LNCaP clone FGC (cell line): ENCODE measurements around the gene MINK1.

GRCh38 chr17:4541257-4541962 is 13.8 kb downstream of the MYBBP1A start:
- RRBS, 2 experiments = 95 to 96% methylated on average over 5 of the region's 26 CpGs

- RRBS, 2 experiments = 43 to 51% methylated on average over 7 of the region's 21 CpGs
These were observed 8.7 kb upstream of the SMTNL2 start for GRCh38 chr17:4575481-4576098.

DNA sequence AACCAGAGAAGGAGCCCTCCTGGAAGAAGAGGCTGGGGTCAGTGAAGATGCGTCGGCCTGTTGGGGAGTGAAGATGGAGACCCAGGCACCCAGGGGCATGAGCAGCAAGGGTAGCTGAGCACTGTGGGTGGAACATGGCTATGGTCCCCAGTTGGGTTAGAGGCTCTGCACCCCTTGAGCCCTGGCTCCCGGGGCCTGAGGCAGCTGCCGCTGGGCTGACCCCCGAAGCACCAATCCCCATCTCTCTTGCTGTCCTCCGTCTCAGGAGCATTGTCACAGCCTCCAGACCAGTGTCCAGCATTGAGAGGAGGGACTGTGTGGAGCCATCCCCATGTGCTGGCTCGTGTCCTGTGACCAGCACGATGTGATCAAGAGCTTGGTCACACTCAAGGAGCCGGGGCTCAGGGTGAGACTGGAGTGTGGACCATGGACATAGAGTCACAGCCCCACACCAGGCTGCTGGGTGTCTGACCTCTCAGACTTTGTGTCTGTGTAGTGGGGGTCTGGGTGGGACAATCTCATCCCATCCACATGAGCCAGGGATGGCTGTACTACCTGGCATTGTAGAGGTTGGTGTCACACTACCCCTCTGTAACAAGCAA is 2.9 kb downstream of the SMTNL2 start:
- RRBS, 2 experiments = no CpG with 5 or more reads among the region's 9 CpGs

DNA sequence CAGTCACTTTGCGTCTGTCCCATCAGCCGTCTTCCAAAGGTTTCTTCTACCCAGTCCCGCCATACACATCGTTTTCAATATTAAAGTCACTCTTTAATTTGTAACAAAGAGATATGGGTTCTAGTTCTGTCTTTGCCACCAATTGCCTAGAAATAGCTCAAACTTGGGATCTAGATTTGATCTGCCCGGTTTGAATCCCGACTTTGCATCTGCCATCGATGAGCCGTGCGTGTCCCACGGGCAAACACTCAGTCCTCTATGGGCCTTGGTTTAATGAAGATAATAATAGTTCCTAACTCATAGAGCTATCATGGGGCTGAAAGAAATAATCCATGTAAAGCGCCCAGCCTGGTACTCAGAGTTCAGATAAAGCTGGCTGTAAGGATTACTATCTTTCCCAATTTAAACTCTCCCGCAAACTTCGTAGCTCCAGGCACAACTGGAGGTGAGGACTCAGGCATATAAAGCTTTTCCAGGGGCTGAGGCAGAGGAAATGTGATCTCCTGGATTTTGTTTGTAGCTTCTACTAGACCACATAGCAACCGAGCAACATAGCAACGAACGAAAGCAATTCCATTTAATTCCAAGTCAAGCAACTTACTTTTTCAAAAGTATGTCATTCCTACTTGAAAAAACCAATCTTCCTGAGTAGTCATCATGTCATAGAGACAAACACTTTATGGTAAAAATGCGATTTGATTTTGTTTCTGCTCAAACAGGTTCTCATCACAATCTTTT is 16.3 kb downstream of the ALOX15 start:
- RRBS, 2 experiments = no CpG with 5 or more reads among the region's 17 CpGs

- RRBS, 2 experiments = 0 to 1% methylated on average over 3 of the region's 20 CpGs
These were observed 2.6 kb downstream of the ALOX15 start for GRCh38 chr17:4638709-4639369.

DNA sequence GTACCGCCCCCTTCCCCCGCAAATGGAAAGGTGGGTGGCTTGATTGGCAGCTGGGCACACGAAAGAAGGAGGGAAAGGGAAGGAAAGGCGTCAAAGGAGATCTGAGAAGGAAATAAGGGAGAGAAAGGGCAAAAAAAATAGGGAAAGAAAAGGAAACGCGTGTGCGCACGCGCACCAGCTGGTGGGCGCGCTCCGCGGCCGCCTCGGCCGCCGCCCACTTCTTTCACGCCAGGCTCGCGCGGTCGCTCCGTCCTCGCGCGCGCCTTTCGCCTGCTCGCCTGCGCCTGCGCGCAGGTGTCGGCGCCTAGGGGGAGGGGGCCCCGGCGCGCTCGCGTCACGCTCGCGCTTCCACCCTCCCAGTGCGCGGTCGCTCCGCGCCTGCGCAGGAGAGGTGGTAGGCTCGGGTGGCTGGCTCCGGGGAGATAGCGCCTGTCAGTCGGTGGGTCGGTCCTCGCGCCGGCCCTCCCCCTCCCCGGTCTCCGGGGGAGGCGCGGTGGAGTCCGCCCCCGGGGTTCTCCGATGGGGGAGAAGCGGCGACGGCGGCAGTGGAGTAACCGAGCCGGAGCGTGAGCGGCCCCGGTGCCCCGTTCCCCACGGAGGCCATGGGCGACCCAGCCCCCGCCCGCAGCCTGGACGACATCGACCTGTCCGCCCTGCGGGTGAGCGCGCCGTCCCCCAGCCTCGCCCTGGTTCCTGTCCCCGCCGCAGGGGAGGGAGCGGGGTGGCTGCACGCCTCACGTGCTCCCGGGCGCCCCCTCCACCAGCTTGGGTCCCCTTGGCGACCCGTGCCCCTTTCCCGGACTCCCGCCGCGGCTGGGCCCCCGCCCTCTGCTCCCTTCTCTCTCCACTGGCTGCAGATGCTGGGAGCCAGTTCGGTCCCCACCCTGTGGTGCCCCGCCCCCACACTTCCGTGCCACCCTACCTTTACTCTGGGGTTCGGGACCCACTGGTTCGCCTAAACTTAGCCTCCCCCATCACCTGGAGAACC is at the start of gene MINK1:
MINK1 (plus strand) TSS at position 359 of the 988 bp plus-strand sequence.
- RRBS, 2 experiments = under 1 to 1% methylated on average over 30 of the region's 104 CpGs

- RRBS, 2 experiments = 100% methylated on average over 1 of the region's 31 CpGs; no CpG with 5 or more reads in 1 of the 2 experiments
These were observed 6.2 kb upstream of the C17orf107 start for GRCh38 chr17:4892801-4893816.

DNA sequence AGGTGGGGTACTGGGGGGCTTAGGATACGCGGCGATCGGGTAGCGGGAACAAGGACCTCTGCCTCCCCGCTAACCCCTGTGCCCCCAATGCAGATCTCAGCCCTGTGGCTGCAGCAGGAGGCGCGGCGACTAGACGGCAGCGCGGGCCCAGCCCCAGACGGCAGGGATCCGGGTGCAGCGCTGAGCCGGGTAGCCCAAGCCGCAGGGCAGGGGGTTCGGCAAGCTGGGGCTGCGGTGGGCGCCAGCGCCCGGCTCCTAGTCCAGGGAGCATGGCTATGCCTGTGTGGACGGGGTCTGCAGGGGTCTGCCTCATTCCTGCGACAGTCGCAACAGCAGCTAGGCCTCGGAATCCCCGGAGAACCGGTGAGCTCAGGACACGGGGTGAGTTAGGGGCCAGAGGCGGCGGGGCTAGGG is 815 bp downstream of the C17orf107 start:
- RRBS, 2 experiments = 95% methylated on average over 14 of the region's 31 CpGs

- RRBS, 2 experiments = no CpG with 5 or more reads among the region's 7 CpGs
These were observed 11.1 kb upstream of the CHRNE start for GRCh38 chr17:4913827-4914640.

DNA sequence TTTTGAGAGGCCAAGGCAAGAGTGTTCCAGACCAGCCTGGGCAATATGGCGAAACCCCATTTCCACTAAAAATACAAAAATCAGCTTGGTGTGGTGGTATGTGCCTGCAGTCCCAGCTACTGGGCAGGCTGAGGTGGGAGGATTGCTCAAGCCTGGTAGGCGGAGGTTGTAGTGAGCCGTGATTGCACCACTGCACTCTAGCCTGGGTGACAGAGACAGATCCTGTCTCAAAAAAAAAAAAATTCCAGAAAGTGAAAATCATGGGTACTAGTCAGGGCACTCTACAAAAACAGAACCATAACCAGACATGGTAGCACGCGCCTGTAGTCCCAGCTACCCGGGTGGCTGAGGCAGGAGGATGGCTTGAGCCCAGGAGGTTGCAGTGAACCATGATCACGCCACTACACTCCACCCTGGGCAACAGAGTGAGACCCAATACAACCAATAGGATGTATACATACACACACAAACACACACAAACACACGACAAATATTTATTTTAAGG is 11.7 kb upstream of the GP1BA start:
- RRBS, 2 experiments = no CpG with 5 or more reads among the region's 8 CpGs

DNA sequence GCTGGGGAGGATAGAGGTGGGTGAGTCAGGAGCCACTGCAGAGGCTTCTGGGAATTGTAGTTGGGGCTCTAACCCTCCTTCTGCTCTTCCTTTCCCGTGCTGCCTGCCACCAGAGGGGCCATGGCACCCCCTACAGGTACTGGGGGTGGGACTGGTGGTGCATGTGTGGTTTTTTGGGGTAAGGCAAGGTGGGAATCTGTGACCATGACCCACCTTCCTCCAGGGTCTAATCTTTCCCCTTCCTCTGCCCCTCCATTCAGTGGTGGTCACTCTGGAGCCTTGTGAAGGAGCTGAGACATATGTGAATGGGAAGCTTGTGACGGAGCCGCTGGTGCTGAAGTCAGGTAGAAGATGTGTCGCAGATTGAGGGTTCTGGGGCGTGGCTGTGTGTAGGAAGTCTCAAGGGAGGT is 15.5 kb downstream of the SLC52A1 start:
- RRBS, 2 experiments = no CpG with 5 or more reads among the region's 5 CpGs

GRCh38 chr17:5020244-5020948 is 14.8 kb downstream of the SLC52A1 start:
- RRBS, 2 experiments = 95 to 96% methylated on average over 3 of the region's 21 CpGs

DNA sequence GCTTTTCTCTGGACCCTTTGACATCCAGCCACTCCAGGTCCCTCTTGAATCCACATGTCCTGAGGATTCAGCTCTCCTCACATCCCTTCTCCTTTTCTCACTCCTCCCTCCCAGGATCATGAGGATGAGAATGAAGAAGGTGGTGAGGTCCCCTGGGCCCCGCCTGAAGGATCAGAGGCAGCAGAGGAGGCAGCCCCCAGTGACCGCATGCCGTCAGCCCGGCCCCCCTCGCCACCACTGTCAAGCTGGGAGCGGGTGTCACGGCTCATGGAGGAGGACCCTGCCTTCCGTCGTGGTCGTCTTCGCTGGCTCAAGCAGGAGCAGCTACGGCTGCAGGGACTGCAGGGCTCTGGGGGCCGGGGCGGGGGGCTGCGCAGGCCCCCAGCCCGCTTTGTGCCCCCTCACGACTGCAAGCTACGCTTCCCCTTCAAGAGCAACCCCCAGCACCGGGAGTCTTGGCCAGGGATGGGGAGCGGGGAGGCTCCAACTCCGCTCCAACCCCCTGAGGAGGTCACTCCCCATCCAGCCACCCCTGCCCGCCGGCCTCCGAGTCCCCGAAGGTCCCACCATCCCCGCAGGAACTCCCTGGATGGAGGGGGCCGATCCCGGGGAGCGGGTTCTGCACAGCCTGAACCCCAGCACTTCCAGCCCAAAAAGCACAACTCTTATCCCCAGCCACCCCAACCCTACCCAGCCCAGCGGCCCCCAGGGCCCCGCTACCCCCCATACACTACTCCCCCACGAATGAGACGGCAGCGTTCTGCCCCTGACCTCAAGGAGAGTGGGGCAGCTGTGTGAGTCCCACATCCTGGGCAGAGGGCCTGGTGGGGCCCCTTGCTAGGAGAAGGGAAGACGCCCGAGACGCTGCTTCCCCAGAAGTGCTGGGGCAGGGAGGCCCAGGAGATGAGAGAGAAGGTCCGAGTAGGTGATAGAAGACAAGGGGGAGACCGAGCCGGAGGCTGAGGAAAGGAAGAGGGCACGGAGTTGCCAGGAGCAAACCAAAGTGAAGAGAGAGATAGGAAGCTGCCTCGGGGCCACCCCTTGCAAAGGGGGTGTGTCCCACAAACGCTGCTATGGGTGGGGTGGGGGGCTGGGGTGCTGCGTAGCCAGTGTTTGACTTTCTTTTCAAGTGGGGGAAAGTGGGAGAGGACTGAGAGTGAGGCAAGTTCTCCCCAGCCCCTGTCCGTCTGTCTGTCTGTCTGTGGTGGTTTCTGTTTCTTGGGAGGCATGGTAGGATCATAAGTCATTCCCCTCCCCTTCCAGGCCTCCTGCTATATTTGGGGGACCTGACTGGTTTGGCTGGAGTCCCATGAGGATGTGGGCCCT is 11.4 kb downstream of the SLC52A1 start:
- RRBS, 2 experiments = 90 to 91% methylated on average over 10 to 12 of the region's 45 CpGs

DNA sequence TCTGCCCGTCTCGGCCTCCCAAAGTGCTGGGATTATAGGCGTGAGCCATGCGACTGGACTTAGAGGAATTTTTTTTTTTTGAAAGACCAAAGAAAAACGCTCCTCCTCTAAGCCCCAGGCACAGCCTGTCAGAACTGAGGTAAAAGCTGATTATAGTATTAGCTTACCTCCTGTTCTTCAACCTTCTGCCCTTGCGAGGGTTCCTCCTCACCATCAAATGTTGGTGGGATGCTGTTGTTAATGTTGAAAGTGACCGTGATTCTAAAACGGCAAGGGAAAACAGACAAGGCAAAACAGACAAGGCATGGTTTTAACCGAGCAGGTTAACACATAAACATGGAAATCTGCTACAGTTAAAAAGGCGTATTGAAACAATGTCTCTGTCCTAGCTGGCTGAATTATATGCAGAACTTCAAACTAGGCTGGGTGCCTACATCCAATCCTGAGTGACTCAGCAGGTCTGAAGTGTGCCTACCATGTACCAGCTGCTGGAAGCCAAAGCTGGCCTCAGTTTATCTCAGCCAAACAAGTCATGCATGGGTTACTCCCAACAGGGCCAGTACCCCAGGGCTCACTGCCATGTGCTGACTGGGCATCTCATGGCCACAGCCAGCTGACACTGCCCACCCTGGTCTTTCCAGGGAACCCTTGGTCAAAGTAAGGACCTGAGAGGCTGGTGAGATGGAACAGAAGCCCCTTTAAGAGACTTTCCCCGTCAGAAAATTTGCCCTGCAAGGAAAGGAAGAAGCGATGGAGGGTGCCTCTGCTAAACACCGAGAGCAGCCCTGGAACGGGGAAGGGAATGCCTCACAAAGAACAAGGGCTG is 4.0 kb downstream of the C1QBP start:
- RRBS, 2 experiments = no CpG with 5 or more reads among the region's 14 CpGs

GRCh38 chr17:6231684-6232521 is 161.7 kb downstream of the WSCD1 start:
- RRBS, 2 experiments = under 1 to 3% methylated on average over 3 of the region's 21 CpGs

DNA sequence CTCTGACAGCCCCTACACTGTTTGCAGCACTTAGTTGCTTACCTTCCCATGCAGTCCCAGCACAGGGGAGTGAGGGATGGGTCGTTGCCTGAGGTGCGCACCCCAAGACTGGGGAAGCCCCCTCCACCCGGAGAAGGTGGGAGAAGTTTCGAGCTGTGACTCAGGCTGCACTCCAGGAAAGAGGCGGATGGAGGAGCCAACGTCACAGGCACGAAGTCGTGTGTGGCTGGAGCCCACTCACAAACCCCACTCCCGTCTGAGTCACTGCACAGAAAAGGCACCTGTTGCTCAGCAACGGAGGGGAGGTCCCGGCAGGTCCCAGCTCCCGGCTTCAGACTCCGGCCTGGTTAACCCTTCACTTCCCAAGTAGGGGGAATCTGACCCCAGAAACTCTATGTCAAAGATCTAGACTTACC is 60.0 kb downstream of the AIPL1 start:
- RRBS, 2 experiments = no CpG with 5 or more reads among the region's 13 CpGs

- RRBS, 2 experiments = 0 to 3% methylated on average over 2 to 4 of the region's 22 CpGs
These were observed 1.0 kb downstream of the KIAA0753 start for GRCh38 chr17:6639401-6639953.

DNA sequence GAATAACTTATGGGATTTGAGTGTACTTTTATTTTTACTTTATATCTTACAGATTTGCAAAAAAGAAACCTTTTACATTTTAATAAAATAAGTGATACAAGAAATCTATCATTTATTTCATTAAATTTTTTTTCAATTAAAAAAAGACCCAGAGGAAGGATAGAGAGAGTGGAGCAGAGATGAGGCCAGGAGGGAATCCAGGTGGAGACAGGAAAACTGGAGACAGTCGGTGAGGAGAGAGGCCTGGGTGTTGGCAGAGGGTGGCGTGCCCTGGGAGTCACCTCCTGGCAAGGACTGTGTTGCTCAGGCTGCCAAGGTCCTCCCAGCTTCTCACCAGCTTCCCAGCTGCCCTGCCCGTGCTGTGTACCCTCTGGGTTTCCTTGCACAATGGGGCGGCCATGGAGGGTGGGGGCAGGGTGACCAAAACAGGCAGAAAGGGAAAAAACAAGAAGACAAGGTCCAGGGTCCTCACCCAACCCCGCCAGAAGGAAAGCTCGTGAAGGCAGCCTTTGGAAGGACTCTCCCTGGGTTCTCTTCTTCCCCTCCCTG is 2.3 kb downstream of the SLC13A5 start:
- RRBS, 2 experiments = no CpG with 5 or more reads among the region's 6 CpGs

- RRBS, 2 experiments = no CpG with 5 or more reads among the region's 8 CpGs
These were observed 22.0 kb downstream of the FBXO39 start for GRCh38 chr17:6797869-6798549.

- RRBS, 2 experiments = no CpG with 5 or more reads among the region's 8 CpGs
These were observed 59.4 kb upstream of the ALOX12 start for GRCh38 chr17:6936208-6937080.